ENCODE data around the gene GLIPR2.

GRCh38 chr9:35060619-35061298, 11.7 kb downstream of the VCP start:
- PRO-cap = no peak

GRCh38 chr9:35341291-35341939, 148.5 kb upstream of the RUSC2 start:
- PRO-cap = no peak

DNA sequence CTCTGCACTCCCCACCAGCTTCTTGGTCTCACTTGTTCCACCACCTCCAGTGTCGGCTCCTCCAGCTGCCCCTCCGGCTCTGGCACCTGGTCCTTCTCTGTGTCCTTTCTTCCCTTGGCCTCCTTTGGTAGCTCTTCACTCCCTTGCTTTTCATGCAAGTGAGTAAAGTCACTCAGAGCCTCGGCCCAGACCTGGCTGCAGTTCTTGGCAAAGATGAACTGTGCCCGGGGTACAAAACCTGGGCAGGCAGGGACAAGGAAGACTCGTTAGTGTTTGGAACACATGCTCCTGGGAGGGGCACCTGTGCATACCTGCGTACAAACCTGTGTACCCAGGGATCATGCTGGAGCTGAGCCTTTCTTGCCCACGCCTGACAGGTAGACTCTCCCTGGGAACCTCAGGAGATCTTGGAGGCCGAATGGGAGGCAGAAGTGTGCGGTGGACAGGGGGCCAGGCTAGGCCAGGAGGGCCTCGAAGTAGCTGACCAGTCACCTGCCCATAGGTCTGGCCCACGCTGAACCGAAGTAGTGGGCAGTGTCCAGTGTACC, 761 bp downstream of the FAM166B start:
- PRO-cap = no peak

DNA sequence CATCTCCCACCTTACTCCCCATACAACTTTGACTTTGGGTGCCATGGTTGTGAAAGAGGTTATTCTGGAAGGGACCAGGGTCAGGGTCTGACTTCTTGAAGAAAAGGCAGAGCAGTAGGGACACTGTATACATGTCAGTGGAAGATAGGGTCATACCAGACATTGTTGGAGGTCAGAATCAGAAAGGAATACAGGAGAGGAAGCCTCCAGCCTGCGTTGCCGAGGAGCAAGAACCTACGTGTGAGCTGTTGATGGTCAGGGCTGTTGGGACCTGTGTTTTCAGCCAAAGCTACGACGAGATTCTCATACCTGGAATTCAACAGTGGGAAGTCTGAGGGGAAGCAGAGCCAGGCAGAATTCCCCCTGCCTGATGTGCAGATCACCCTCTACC, 1.9 kb downstream of the ARHGEF39 start:
- PRO-cap = no peak

GRCh38 chr9:35686624-35687891, 2.7 kb downstream of the TPM2 start:
- PRO-cap = no peak

GRCh38 chr9:35691679-35692469, 2.1 kb upstream of the TPM2 start:
- PRO-cap = no peak

DNA sequence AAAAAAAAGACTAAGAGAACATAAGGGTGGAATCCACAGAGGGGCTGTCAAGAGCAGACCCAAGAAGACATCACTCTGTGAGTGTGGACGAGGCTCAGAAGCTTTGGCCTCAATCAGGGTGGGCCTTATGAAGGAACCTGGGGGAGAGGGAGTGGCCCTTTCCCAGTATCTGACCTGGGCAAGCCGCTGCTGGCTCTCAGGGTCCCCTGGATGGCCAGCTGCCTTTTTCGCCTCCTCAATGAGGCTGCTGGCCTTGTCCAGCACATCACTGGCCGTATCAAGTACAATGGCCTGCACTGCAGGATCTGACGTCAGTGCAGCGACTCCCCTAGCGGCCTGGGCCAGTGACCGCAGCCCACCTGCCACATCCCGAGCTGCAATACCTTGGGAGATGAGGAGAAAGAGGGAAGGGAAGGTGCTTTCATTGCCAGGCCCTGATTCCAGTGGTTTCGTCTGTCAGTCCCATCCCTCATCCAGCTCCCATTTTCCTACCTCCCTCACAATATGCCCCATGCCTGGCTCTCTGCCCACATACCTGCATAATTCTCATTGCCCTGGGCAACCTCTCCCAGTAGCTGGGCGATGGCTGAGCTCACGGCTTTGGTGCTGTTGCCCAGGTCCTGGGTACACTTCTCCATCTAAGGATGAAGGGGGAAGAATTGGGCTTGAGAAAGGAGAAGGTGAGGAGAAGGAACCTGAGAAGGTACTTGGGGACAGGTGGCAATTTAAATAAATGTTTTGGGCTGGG, 19.2 kb downstream of the TLN1 start:
- PRO-cap = no peak

- PRO-cap = no peak
Observed at GRCh38 chr9:35725391-35725795, 6.6 kb downstream of the TLN1 start.

DNA sequence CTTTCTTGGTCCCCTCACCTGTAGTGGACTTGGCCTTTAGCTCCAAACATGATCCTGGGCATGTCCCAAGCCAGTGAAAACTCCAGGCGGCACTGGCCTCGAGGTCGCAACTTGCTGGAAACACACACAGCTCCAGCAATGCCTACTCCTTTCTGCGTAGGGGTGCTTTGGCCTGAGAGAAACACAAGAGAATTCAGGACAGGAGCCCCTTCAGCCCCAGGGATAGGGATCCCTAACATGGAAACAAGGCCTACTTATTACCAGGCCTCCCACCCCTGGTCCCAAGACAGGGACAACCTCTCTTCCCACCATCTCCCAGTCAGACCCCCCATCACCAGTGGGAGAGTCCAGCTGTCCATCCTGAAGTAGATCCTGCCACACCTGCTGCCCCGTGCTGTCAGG, 7.7 kb downstream of the CREB3 start:
- PRO-cap = no peak

DNA sequence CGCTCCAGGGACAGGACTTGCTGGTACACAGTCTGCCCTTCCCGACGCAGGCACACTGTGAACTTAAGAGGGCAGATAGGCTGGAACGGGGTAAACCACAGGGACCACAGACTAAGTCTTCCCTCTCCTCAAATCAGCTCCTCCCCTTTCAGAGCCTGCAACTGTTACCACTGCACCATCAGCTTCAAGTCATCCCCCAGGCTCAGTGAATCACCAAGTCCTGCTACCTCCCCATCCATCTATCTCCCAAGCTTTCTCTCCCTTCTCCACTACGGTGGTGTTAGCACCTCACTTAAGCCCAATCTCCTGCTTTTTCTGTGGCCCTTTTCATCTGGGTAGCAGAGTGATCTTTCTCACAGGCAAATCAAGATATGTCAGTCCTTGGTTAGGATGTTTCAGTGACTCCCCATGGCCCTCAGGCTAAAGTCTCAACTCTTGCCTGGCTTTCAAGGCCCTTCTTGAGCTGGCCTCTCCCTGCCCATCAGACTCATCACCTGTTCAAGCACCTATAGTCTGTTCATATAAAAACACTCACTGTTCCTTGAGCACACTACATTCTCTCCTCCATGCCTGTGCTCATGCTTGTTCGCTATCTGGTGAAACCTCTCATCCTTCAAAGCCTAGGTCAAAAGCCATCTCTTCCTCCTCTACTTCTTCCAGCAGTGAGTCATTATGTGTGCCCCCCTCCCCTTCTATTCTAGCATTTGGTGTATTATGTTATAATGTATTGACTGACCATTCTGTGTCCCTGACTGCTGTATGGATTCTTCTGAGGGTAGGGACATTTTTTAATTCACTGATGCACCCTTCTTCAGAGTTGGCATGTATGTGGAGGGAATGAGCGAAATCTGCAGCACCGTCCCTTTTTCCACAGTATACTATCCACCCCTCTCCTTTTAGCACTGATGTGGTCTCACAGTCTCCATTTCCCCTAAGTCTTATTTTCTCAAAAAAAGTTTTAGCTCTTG, 6.9 kb downstream of the GBA2 start:
- PRO-cap = no peak

- PRO-cap = no peak
Observed at GRCh38 chr9:35770901-35771380, 16.9 kb upstream of the MSMP start.

DNA sequence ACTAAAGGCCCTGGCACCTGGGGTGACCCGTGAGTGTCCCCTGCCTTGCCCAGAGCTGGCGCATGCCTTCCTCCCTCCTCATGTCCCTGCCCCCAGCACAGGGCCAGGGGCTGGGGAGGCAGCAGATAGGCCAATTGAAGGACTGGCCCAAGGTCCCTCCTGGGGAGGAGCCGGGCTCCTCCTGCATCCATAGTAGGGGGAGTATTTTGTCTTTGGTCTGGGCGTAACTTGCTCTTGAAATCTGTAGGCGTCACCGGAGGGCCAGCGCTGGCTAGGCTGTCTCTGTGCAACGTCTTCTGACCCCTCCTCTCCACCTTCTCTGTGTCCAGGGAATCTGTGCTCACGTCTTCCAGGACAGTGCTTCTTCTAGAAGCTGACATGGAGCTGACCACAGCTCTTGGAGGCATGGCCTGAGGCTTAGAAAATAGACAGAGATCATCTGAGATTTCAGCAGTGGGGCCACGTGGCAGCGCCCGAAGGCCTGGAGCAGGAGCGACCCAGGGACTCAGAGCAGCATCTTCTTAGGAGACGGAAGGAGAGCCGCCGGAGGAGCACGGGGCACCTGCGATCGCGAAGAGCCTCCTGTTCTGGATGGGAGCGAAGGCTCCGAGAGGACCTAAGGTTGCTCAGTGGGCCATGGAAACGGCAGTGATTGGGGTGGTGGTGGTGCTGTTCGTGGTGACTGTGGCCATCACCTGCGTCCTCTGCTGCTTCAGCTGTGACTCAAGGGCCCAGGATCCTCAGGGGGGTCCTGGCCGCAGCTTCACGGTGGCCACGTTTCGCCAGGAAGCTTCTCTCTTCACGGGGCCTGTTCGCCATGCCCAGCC, 751 bp downstream of the SPAAR start:
- PRO-cap = no peak

DNA sequence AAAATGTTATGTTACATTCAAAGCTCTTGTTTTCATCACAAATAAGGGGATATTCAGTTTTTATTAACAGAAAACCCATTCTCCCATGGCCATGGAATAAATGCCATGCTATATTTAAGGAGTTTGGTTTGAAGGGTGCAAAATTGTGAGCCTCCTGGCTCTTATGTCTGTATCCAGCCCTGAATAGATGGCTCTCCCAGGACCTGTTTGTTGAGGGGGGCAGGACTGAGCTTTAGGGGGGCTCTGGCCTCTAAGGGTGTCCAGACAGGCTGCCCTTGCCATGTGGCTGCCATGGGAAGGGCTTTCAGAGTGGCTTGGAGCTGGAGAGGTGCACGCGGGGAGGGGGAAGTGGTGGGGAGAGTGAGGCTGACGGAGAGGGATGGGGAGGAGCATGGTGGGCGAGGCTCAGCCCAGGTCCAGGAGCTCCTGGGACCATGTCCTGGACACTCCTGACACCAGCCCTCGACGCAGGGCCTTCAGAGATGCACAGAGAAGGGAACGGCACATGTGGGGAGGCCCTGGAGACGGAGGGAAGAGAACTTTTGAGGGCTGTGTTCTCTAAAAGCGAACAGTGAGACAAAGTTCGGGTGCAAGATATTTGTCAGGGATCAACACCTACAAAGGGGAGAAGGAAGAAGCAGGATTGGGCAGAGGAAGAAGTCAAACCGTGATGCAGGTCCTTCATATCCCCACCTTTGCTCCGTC, 2.4 kb downstream of the SPAAR start:
- PRO-cap = no peak

DNA sequence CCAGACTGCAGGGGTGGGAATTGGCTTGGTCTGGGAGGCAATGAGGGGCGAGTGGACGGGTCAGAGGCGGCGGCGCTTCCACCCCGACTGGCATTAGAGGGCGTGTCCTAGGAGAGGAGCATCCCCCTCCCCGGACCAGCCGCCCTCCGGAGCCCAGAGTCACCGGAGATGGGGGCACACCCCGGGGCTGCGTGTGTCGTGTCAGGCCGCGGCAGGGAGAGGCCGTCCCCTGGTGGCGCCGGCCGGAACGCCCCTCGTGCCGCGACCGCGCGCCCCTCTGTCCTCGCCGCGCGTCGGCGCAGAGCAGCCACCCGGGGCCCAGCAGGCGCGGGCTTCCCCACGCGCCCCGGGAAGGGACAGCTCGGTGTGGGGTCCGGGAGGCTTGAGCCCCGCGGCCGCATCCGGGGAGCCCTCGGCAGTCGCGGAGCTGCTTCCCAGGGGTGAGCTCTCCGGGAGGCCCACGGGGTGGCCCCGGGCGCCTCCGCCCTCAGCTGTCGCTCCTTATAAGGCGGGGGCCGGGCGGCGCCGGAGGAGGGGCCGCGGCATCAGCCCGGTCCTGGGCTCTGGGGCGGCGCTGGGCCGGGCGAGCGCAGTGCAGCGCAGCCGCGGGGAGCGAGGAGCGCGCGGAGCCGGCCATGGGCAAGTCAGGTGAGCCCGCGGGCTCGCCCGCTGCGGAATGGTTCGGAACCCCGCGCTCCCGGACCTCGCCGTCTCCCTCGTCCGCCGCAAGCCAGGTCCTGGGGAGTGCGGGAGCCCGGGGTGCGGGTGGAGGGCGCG, at the start of gene GLIPR2:
TSS of gene GLIPR2 (plus strand) at position 590 of the 777 bp plus-strand sequence.
- PRO-cap = unidirectional peak, plus-strand start at position 280 of the sequence; bidirectional peak, plus-strand start at position 592 of the sequence, minus-strand start at position 474 of the sequence

DNA sequence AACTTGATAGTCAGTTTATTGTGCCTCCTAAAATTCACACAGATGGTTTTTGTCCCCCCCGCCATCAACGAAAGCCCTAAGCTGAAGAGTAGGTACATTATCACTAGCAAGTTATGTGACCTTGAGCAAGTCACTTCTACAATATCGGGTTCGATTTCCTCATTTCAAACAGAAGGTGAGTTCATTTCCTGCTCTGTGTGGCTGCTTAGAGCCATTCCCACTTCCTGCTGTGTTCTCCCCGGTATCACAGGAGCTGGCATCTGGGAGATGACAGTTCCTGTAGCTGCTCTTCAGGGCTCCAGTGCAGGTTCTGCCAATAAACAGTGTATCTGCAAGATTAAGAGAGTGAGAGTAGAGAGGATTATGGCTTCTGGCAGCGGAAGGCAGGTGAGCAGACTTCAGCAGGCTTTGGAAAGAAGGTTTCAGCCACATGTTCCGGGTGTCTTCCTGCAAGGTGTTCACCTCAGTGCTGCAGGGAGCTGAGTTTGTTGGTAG, 48.5 kb upstream of the GNE start:
- PRO-cap = no peak

DNA sequence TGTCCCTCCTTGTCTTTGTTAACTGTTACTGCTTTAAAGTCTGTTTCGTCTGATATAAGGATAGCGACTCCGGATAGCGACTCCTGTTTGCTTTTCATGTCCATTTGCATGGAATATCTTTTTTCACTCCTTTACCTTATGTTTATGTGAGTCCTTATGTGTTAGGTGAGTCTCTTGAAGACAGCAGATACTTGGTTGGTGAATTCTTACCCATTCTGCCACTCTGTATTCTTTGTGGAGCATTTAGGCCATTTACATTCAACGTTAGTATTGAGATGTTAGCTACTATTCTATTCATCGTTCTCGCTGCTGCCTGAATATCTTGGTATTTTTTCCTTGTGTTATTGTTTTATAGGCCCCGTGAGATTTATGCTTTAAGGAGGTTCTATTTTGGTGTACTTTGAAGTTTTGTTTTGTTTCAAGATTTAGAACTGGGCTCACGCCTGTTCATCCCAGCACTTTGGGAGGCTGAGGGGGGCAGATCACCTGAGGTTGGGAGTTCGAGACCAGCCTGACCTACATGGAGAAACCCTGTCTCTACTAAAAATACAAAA, 14.0 kb upstream of the RNF38 start:
- PRO-cap = no peak

GRCh38 chr9:36458052-36458721, 58.1 kb upstream of the RNF38 start:
- PRO-cap = unidirectional peak, plus-strand start at chr9:36458373

DNA sequence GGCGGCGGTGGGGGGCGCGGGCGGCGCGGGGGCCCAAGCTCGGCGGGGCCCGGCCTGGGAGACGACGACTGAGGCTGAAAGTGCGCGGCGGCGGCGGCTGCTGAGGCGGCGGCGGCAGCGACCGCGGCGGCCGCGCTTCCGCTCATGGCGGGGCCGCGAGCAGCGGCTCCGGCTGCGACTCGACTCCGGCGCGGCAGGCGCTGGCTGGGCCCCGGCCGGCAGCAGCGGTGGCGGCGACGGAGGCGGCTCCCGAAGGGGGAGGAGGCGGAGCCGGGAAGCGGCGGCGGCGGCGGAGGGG, 85.3 kb upstream of the MELK start:
- PRO-cap = bidirectional peak, plus-strand start outside the sequence, minus-strand start at position 202 of the sequence

- PRO-cap = no peak
Observed at GRCh38 chr9:36985927-36986568, 48.0 kb downstream of the PAX5 start.

GRCh38 chr9:36993657-36994474, 40.2 kb downstream of the PAX5 start:
- PRO-cap = no peak